ENCODE measurements around the genes OR2AG1, OR6A2, OR10A5 and PPFIBP2.

DNA sequence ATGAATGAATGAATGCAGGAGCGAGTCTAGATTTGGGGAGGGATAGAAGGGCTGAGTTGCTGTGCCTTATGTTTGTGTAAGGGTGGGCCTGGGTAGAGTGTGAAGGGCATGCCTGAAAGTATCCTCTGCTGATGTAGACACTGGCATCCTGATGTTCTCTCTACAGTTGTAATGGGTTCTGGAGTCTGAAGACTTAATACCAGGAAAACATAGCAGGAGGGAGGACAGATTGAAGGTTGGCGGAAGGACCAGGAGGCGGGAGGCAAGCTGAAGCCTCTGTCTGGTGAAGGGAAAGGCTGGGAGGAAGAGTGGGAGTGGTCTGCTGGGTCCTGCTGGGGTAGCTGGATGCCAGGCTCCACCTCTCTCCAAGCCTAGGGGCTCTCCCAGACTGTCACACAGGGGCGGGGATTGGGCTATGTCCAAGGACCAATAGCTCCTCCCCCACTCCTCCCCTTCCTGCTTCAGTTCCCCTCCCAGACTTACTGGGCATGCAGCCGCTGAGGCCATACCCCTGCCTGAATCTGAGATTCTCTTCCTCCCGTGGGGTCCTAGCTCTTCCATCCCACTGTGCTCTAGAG lies 4.8 kb downstream of the TRIM3 start:
- PRO-cap, 5 experiments = no peak in any of the 5 experiments
- RAMPAGE, long total RNA, 2 experiments = no peak in any of the 2 experiments
- RRBS = no CpG with 5 or more reads among the region's 6 CpGs

- PRO-cap, 5 experiments = no peak in any of the 5 experiments
- RAMPAGE, long total RNA, 2 experiments = no peak in any of the 2 experiments
- RRBS = no CpG with 5 or more reads among the region's 14 CpGs
Measured at GRCh38 chr11:6484115-6485007, 3.1 kb downstream of the TIMM10B start.

- PRO-cap, 5 experiments = no peak in any of the 5 experiments
- RAMPAGE, long total RNA, 2 experiments = no peak in any of the 2 experiments
- RRBS = no CpG with 5 or more reads among the region's 11 CpGs
Measured at GRCh38 chr11:6586719-6587030, 16.7 kb downstream of the RRP8 start.

DNA sequence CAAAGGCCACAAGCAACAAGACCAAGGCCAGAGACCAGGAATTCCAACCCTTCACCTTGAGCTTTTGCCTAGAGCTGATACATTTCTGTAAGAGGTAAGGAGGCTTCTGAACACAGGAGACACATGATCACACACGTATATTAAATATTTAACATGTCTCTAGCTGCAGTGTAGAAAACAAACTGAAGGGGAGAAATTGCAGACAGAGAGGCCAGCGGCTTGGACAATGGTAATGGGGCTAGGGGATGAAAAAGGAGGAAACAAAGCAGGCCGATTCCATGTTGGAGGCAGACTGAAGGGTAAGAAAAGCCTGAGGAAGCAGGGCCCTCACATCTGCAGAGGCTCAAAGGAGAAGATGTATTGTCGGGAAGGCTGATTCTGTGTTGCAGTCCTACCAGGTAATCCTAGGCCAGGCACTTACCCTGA lies 937 bp downstream of the RRP8 start:
- PRO-cap, 5 experiments = no peak in any of the 5 experiments
- RAMPAGE, long total RNA, 2 experiments = no peak in any of the 2 experiments
- RRBS = no CpG with 5 or more reads among the region's 4 CpGs

GRCh38 chr11:6606013-6606338 lies 2.4 kb downstream of the ILK start:
- PRO-cap, 5 experiments = no peak in any of the 5 experiments
- RAMPAGE, long total RNA, 2 experiments = no peak in any of the 2 experiments
- RRBS = no CpG with 5 or more reads among the region's 5 CpGs

DNA sequence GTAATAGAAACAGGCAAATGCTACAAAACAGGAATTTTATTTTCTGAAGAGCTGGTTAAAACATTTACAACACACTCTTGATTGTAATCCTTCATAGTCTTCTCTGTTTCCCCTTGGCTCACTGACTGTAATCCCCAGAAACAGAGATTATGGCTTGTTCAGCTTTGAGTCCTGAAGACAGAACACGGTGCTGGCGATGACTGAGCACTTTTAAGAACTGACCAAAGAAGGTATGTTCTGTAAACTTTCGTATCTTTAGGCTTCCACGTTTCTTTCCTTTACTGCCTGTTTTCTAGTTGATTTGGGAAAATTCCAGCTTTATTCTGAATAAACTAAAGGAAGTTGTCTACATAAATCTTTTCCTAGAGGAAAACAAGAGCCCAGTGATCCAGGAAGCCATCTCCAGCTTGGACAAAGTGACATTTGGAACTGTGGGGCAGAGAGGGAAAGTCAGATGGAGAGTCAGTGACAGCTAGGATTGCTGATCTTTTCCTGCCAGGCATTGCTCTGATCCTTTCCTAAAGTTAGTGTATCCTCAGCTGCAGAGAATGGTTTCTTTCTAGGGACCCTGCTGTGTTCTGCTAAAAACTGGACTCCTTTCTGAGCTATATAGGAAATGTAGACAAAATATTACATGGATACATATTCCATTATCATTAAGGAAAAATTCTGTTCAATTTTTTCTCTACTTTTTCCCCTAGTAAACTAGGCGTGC lies 43.4 kb downstream of the OR2AG2 start:
- PRO-cap, 5 experiments = peak in 4 of 5 experiments; most common plus-strand start position 376 of the sequence (in 2); most common minus-strand start position 202 of the sequence (in 3)
- RAMPAGE, long total RNA, 2 experiments = no peak in any of the 2 experiments
- RRBS = no CpG with 5 or more reads among the region's 5 CpGs

DNA sequence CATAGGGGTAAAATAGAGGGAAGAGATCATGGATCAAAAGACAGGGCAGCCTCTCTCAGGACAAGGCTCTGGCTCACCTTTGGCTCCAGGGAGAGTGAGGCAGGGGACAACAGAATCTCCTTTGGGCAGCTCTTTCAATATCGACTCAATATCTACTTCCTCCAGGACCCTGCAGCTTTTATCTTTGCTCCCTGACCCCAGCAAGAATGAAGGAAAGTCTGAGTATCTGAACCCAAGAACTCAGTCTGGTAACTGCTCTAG lies at the start of gene OR2AG1:
Gene OR2AG1, plus strand, starts transcription at position 180 of the 261 bp plus-strand sequence.
- PRO-cap, 5 experiments = no peak in any of the 5 experiments
- RAMPAGE, long total RNA, 2 experiments = no peak in any of the 2 experiments
- RRBS = no CpG with 5 or more reads among the region's 1 CpG

DNA sequence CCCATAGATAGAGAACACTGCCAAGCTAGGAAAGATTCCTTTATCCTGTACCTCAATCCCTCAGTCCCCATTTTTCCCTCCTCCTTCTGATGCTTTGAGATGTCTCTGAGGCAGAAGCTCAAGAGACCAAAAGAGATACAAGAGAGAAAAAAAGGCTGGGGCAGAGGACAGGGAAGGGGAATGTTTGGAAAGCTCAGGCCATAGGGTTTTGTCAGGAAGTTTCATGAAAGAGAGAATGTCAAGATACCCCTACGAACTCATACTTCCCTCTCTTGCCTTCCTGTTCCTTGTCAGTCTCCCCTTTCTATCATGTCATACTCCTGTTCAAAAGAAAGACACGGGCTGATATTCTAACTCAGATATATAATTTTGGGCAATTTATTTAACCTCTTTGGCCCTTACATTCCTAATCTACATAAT lies at the start of gene OR6A2:
Gene OR6A2, minus strand, starts transcription at position 9 of the 420 bp plus-strand sequence.
- PRO-cap, 5 experiments = no peak in any of the 5 experiments
- RAMPAGE, long total RNA, 2 experiments = no peak in any of the 2 experiments
- RRBS = no CpG with 5 or more reads among the region's 2 CpGs

GRCh38 chr11:6845248-6845957 lies at the start of gene OR10A5:
TSS of gene OR10A5 (plus strand) at chr11:6845683.
- PRO-cap, 5 experiments = no peak in any of the 5 experiments
- RAMPAGE, long total RNA, 2 experiments = no peak in any of the 2 experiments
- RRBS = no CpG with 5 or more reads among the region's 5 CpGs

- PRO-cap, 5 experiments = no peak in any of the 5 experiments
- RAMPAGE, long total RNA, 2 experiments = no peak in any of the 2 experiments
- RRBS = no CpG with 5 or more reads among the region's 7 CpGs
Measured at GRCh38 chr11:6927200-6927679, 1.0 kb downstream of the ZNF215 start.

DNA sequence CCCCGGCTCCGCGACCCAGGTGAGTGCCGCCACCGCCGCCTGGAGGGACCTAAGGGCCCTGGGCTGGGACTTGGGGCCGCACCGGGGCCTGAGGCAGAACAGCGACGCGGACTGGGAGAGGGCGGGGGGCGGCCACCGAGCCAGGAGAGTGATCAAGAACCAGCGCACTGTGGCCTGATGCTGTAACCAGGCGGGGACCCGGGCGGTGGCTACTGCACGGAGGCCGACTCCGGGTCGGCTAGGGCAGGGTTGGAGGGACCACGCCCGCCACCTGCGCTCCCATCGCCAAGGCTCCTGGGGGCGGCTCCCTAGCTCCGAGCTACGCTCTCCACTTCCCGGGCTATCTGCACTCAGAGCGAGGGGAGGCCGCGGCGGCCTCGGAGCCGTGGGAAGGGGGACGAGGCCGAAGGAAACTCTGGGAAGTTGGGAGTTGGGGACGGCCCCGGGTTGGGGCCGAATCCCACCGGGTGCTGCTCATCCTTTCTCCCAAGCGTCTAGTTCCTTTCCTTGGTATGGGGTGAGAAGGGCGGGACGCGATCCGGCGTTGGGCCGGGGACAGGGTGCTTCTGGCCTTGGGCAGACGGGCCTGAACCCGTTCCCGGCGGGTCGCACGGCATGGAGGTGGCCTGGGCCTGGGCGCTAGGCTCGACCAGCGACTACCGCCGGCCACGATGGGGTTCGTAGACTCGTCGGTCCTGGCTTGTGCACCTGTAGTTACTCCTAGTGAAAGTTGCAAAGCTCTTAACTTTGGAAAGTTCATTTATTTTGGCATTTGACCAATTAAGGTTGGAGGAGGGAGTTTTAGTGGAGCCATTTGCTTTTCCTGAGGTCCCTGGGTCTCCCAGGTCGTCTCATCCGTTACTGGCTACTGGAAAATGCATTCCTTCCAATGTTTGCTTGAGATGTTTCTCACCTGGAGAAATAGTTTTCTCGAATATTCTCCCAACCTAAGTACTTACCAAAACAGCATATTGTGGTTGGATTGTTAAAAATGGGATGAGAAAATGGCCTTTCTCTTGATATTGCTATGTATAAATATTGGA lies 930 bp downstream of the SYT9 start:
- PRO-cap, 5 experiments = peak in 5 of 5 experiments; most common minus-strand start position 725 of the sequence (in 4)
- RAMPAGE, long total RNA, 2 experiments = no peak in any of the 2 experiments
- RRBS = 3% methylated on average over 42 of the region's 67 CpGs

DNA sequence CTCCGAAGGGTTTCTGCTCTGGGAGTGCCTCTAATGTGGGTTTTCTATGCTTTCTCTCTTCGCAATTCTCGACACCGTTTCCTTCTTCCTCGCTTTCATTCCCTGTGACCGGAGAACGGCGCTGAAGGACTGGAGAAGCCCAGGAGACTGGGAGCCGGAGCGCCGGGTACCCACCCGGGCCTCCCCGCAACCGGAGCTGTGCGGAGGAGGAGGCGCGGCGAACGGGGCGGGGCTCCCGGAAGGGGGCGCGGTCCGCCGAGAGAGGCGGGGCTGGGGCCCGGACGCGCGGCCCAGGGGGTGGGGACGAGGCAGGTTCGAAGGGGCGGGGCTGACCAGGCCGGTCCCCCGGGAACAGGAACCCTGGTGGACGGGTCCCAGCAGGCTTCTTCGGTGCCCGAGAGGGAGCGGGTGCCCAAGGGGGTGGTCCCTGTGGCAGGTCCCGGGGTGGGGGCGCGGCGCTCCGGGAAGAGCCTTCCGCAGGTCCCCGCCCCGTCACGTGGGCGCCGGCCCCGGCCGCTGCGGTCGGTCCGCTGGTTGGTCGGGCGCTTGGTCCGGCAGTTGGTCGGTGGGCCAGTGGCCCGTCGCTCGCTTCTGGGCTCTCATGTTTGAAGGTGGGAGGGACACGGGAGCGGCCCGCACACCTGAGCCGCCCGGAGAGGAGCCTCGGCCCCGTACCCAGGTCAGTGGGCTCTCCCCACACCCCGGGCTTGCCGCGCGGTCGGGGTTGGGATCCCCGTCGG lies at the start of gene PPFIBP2:
Gene PPFIBP2, plus strand, starts transcription at position 557 of the 740 bp plus-strand sequence.
- PRO-cap, 5 experiments = peak in 5 of 5 experiments; most common plus-strand start position 557 of the sequence (in 5); most common minus-strand start position 198 of the sequence (in 5)
- RAMPAGE, long total RNA, 2 experiments = start-site peak on the minus strand in 1 of 2 experiments, centred at position 202 of the sequence, 48 reads per replicate
- RRBS = 2% methylated on average over 56 of the region's 76 CpGs

DNA sequence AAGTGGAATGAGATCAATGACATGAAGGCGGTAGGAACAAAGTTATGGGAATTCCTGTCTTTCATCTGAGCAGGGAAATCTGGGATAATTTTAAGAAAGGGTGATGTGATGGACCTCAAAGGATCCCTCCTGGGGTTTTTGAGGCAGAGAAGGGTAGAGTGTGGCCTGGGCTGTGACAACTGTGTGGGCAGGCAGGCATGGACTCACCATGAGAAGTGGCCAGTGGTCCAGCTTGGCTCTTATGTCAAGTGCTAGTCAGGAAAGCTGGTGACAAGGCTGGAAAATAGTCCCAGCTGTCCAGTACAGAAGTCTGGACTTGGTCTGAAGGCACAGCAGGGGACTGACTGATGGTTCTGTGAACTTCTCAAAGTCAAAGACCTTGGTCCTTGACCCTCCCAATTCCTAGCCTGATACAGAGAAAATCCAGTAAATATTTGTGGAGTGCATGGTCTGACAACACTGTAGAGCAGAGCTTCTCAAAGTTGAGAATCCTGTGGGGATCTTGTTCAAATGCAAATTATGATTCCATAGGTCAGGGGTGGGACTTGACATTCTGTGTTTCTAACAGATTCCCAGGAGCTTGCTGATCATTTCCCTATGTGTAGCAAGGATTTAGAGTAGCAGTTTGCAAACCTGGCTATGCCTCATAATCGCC lies 1.7 kb downstream of the PPFIBP2 start:
- PRO-cap, 5 experiments = peak in 5 of 5 experiments; most common plus-strand start position 429 of the sequence (in 4); most common minus-strand start position 346 of the sequence (in 3)
- RAMPAGE, long total RNA, 2 experiments = no peak in any of the 2 experiments
- RRBS = no CpG with 5 or more reads among the region's 2 CpGs

DNA sequence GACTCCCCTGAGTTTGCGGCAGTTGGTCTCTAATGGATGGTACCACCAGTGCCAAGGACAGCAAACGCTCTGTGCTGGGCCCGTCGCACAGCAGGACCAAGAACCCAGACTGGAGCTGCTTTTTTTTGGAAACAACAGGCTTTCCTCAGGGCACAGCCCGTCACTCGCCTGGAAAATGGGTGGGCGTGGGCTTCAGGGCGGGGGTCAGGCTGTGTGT lies 62.8 kb downstream of the PPFIBP2 start:
- PRO-cap, 5 experiments = peak in 1 of 5 experiments; most common minus-strand start position 104 of the sequence (in 1)
- RAMPAGE, long total RNA, 2 experiments = no peak in any of the 2 experiments
- RRBS = no CpG with 5 or more reads among the region's 8 CpGs

DNA sequence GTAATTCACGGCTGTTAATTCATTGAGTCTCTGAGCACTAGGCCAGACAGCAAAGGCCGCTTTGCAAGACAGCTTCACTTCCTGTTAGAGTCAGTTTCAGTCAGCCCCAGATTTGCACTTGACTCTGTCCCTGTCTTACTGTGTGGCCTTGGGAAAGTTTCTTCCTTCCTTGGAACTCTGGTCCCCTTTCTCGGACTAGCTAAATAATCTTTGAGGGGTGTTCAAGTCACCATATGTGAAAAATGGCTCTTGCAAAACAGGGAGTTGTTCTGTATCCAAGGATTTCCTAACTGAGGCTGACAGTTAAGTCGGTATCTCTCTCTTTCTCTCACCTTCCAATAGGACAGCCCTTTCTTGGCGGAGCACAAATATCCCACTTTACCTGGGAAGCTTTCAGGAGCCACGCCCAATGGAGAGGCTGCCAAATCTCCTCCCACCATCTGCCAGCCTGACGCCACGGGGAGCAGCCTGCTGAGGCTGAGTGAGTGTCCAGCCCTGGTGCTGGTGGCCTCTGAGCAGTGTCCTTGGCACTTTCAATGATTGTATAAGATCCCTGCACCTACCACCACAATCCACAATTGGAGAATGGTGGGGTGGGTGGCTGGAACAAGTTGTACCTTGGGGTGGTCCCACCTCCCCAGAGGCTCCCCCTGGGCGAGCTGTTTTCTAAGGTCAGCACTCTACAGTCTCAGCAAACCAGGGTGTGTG lies 33.8 kb downstream of the CYB5R2 start:
- PRO-cap, 5 experiments = no peak in any of the 5 experiments
- RAMPAGE, long total RNA, 2 experiments = no peak in any of the 2 experiments
- RRBS = no CpG with 5 or more reads among the region's 9 CpGs

- PRO-cap, 5 experiments = no peak in any of the 5 experiments
- RAMPAGE, long total RNA, 2 experiments = no peak in any of the 2 experiments
- RRBS = no CpG with 5 or more reads among the region's 3 CpGs
Measured at GRCh38 chr11:7969974-7970556, 4.8 kb upstream of the NLRP10 start.

DNA sequence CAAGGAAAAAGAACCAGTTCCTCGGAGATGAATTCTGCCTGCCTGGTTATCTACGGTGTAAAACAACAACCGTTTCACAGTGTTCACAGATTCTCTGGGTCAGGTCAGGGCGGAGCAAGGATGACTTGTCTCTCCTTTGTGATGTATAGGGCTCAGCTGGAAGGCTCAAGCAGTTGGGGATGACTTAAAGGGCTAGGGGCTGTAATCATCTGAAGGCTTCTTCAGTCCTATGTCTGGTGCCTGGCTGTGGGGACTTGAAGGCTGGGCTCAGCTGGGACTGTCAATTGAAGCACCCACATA lies 29.2 kb downstream of the EIF3F start:
- PRO-cap, 5 experiments = no peak in any of the 5 experiments
- RAMPAGE, long total RNA, 2 experiments = no peak in any of the 2 experiments
- RRBS = no CpG with 5 or more reads among the region's 4 CpGs

DNA sequence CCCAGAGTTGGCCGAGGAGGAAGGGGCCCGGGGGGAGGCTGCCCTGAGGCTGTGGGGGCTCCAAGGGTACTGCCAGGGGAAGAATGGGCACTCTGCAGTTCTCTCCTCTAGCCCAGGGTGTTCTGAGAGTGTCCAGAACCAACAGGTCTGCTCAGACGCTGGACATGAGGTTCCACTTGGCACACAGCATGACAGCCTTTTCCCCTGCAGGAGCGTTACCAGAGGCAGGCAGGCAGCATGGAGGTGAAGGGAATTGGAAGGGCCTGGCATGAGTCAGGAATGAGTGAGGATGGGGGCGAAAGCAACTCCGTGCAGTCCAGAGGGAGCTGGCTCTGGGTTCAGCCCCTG lies 15.0 kb upstream of the TUB start:
- PRO-cap, 5 experiments = no peak in any of the 5 experiments
- RAMPAGE, long total RNA, 2 experiments = no peak in any of the 2 experiments
- RRBS = no CpG with 5 or more reads among the region's 6 CpGs

DNA sequence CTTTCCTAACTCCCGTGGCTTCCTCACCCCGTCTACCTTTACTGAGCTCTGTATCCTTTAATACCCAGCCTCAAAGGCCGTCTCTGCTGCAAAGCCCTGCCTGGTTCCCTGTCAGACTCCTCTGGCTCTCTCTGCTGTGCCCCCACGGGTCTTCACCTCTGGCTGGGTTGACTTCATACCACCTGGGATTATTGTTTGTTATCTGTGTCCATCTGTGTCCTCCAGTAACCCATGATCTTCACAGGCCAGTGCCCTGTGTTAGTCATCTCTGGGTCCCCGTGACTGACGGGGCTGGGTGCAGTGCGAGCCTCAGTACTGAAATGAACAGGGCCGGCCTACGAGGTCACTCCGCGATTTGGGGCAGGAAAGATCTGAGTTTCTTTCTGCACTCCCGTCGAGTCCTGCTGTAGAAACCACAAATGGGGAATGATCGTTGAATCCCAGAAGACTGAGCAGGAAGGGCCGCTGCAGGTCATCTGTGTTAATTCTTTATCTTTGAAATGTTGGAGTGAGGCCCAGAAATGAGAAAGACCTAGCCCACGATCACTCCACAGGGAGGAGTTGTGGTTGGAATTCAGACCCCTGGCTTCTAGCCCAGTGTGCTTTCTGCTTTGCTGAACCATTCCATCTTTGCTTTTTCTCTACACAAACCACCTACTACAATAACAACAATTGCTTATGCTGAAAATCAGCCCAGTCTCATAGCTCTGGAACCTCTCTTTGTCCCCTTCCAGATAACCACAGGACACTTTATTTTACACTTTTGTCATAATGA lies 12.2 kb upstream of the TUB start:
- PRO-cap, 5 experiments = peak in 3 of 5 experiments; most common plus-strand start position 346 of the sequence (in 2); most common minus-strand start position 417 of the sequence (in 2)
- RAMPAGE, long total RNA, 2 experiments = no peak in any of the 2 experiments
- RRBS = no CpG with 5 or more reads among the region's 16 CpGs

DNA sequence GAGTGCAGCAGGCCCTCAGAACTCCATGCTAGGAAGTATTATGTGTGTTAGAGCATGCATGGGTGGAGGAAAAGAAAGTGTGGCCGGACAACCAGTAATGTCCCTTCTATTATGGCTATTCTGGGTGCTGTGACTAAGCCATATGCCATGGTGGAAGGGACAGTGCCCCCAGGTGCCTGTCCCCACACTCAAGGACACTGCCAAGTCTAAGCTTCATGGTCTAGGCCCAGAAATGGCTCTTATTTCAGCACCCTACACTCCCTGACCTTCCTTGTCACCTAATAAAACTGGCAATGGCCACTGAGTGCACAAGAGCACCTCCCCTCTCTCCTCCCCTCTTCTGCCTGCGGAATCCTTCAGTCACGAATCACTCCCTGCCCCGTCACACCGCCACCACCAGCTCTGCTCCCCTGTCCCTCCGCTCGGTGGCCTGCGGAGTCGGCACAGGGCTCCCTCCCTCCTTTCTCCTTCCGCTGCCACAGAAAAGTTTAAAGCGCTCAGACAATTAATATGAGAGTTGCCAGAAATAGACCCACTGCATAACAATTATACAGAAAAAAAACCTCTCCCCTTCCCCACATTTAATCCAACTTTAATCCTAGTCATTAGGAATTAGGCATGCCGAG lies 19.0 kb upstream of the LMO1 start:
- PRO-cap, 5 experiments = no peak in any of the 5 experiments
- RAMPAGE, long total RNA, 2 experiments = no peak in any of the 2 experiments
- RRBS = no CpG with 5 or more reads among the region's 12 CpGs